Calu3 (cell line): ENCODE measurements around a stretch of chr21.

- PRO-cap: no peak
Measured at GRCh38 chr21:38751555-38752012, 54.1 kb upstream of the ETS2 start.

- PRO-cap: no peak
Measured at GRCh38 chr21:38795537-38795909, 10.2 kb upstream of the ETS2 start.

DNA sequence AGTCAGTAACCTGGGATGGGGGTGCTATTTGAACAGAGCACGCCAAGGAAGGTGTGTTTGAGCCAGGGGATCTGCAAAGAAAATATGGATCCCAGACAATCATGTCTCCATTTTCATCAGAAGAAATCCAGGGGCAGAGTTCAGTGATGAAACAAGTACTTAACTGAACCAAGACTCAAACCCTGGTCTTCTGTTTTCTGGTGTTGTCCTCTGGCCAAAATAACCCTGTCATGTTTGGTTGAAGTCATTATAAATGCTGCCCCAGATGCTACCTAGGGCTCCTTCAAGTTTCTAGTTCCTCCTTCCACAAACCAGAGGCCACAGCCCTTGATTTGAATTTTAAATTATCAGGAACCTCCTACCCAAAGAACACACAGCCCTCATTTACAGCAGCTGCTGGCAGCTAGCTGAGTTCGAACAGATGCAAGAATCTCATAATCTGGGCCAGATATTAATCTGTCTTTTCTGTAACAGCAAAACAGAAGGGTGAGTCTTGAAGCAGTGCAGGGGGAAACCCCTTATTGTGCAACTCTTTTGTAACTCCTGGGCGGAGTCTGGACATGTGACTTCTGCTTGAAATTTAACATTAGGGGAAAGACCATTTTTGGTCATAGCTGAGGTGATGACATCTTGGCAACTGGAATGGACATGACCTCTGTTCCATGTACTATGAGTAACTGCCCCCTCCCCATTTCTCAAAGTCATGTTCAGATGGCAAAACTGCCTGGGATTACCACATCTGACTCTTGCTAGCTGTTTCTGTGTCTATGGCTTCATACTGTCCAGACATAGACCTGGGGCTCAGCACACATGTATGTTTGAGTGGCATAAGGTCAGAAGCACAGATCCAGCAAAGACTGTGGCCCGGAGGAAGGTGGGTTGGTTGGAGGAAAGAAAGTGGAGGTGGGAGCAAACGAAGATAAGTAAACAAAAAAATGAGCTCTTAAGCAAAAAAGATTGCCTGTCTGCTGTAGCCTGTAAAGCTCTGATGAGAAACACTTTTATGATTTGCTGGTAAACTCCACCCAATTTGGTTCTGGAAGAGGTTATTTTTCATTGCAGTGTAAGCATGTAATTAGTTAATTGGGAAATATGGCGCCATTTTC, 25.8 kb downstream of the ETS2 start:
- PRO-cap: bidirectional peak, plus-strand start at position 698 of the sequence, minus-strand start at position 423 of the sequence

GRCh38 chr21:38853287-38853832, 47.6 kb downstream of the ETS2 start:
- PRO-cap: no peak

GRCh38 chr21:38906964-38907692, 101.4 kb downstream of the ETS2 start:
- PRO-cap: bidirectional peak, plus-strand start at chr21:38907422, minus-strand start at chr21:38907278

- PRO-cap: no peak
Measured at GRCh38 chr21:39190336-39191447, 7.4 kb upstream of the PSMG1 start.

- PRO-cap: no peak
Measured at GRCh38 chr21:39212067-39212945, 29.1 kb upstream of the PSMG1 start.

- PRO-cap: no peak
Measured at GRCh38 chr21:39345400-39346351, 3.2 kb downstream of the HMGN1 start.

GRCh38 chr21:39377258-39378037, 2.7 kb upstream of the GET1 start:
- PRO-cap: no peak

- PRO-cap: bidirectional peak, plus-strand start at chr21:39387813, minus-strand start at chr21:39387672
Measured at GRCh38 chr21:39387406-39387964, 7.4 kb downstream of the GET1 start.

GRCh38 chr21:39536000-39536446, 76.7 kb upstream of the B3GALT5 start:
- PRO-cap: no peak

- PRO-cap: no peak
Measured at GRCh38 chr21:41141974-41142658, 25.8 kb upstream of the BACE2 start.

DNA sequence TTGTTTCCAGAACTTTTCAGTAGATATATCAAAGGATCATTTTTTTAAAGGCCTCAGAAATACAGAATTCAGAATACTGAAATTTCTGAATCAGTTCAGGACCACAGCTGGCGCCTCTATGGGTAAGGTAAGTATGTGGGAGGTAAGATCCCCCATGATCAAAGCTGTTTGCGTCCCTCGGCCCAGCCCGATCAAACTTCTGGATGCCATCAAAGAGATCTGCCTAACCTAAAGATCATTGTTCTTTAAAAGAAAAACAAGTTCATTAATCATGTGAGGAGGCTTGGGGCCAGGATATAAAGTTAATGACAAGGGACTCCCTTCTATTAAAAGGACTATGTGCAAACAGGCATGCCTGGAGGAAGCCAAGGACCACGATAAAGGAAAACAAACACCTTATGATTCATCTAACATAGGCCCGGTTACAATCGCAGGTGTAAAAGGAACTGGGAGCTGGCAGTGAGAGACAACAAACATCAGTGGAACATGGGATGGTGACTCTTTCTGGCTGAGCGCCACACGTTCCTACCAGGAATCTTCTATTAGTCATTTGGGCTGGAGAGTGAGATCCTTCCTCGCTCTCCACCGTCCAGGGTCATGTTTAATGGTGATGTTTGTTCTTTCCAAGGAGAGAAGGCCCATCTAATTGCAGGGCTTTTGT, 2.8 kb upstream of the BACE2 start:
- PRO-cap: no peak

DNA sequence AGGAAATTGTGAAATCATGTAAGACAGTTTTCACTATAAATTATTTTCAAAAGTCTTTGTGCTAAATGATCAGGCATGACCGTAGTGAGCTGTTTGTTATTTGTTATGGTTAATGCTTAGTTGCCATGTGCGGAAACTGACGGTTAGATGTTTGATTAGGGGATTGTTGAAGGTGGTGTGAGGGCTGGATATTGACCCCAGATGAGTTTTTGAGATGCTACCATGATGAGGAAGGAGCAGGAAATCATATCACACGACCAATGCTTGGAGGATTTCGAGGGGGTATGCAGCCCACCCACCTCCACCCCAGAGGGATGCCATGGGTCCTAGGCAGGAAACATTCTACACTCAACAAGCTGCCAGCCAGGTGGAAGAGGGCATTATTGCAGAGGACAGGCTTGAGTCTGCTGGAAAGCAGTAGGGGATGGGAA, 34.1 kb downstream of the BACE2 start:
- PRO-cap: no peak

GRCh38 chr21:41229841-41230246, 61.9 kb downstream of the BACE2 start:
- PRO-cap: no peak

DNA sequence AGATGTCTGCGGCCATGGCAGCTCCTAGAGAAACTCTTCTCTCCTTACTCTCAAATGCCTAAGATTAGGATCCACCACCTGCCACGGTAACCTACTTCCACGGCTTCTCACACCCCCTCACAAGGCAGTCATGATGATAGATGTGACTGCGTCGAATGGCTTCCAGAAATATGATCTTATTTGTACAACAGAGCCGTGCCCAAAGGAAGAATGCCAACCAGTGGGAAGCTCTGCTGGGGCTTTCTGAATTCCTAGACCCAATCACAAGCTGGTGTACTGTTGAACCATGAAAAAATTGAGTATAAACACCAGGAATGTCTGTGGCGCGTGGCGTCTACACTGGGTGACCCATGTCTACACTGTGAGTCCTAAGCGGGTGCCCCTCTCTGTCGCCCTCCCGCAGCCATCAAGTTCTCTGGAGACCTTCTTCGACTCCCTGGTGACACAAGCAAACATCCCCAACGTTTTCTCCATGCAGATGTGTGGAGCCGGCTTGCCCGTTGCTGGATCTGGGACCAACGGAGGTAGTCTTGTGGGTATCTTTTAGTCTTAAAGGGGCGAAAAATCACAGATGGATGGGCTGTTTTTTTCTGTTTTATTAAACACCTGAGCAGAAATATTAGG, 73.6 kb downstream of the BACE2 start:
- PRO-cap: no peak

GRCh38 chr21:41243224-41243893, 73.2 kb upstream of the FAM3B start:
- PRO-cap: no peak

DNA sequence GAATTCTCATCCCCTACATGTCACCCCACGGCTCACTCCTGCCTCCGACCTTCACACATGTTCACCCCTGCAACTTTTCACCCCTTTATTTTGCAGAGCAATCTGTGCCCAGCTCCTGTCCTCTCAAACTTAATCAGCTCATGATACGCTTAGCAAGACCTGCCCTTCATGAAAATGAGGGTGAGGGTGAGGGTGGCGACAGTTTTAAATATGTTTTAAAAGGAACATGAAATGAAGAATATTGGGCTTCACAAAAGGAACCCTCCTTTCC, 6.6 kb downstream of the MX2 start:
- PRO-cap: no peak

DNA sequence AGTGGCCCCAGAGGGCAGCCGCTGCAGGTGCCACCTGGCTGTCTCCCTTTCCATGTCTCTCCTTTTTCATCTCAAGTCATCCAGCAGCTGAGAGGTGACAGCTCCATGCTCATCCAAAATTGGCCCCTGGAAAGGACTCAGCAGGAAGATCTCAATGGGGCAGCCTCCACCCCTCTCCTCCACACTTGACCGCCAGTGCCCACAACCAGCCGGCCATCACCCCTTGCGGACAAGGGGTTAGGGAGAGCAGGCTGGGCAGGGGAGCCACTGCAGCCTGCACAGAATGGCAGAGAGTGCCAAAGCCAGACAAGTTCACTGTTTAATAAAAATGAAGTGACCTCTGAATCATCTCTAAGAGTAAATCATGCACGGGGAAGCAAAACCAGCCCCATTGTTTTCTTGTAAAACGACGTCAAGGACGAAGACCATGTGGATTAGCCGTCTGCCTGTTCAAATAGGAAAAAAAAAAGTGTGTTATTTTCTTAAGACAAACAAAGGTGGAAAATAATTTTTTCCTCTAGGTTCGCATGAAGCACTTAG, 39.7 kb downstream of the MX1 start:
- PRO-cap: no peak

GRCh38 chr21:41560731-41561257, 52.8 kb upstream of the TMPRSS2 start:
- PRO-cap: no peak